AG09319 (cell line): ENCODE data around the genes RAB40A, PLP1 and FAM199X.

DNA sequence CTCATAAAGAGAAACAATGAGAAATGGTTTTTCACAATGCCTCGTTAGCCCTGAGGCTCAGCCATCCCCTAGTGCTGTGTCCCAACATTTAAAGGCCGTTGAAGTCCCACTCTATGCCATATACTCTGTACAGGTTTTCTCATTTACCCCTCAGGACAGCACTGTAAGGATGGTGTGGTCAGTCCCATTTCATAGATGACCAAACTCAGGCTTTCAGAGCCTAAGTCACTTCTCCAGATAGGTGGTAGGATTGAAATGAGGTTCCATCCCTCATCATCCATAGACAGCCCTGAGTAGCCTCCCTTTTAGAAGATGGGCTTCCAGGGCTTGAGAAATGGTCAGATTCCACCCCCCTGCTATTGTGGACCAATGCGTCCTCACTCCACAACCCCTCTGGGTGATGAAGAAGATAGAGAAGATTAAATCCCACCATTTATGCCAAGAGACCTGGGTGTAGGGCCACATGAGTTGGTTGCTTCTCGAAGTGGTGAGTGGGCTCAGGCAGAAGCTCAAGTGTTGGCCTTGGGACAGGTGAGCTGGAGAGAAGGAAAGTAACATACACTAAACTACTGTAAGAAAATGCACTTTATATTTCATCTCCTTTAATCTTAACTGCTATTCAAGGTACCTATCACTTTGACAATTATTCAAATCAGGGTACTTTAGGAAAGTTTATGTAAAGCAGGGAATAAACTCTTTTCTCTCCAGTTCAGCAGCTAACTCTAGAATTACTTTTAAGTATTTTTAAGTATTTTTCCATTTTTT lies 30.8 kb upstream of the RAB40AL start:
- RRBS, result no CpG with 5 or more reads among the region's 4 CpGs

GRCh38 chrX:103519430-103519871 lies at the start of gene RAB40A:
TSS of gene RAB40A (minus strand) at chrX:103519489.
- RRBS, result no CpG with 5 or more reads among the region's 2 CpGs

DNA sequence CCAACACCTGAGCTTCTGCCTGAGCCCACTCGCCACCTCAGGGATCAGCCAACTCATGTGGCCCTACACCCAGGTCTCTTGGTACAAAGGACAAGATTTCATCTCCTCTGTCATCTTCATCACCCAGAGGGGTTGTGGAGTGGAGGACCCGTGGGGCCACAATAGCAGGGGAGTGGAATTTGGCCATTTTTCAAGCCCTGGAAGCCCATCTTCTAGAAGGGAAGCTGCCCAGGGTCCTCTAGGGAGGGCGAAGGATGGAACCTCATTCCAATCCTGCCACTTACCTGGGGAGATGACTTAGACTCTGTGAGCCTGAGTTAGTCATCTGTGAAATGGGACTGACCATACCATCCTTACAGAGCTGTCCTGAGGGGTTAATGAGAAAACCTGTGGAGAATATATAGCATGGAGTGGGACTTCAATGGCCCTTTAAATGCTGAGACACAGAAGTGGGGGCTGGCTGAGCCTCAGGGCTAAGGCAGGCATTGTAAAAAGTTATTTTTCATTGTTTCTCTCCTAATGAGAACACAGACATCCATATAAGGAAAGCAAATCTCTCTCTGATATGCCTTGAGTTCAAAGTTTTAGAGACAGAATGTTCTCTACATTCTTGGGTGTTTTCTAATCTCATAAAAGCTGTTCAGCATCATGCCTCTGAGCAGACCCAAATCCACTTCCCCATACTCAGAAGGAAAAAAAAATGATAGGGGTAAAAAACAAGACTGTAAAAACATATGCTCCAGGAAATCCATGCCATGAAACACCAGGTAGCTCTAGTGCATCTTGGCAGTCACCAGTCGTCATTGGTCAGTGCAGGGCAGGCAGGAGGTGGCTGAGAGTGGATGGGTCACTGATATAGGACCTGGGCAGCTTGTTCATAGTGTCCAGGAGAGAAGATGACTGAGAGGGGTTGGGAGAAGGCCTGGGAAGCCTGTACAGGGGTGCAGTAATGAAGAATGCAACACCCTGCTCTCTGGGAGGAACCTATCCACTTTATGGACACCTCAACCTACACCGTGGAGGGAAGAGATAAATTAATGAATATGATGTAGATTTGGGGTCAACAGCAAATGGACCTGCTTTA lies 16.8 kb upstream of the RAB40A start:
- RRBS, result no CpG with 5 or more reads among the region's 5 CpGs

GRCh38 chrX:103554770-103555538 lies 30.4 kb upstream of the TCEAL4 start:
- RRBS, result no CpG with 5 or more reads among the region's 18 CpGs

DNA sequence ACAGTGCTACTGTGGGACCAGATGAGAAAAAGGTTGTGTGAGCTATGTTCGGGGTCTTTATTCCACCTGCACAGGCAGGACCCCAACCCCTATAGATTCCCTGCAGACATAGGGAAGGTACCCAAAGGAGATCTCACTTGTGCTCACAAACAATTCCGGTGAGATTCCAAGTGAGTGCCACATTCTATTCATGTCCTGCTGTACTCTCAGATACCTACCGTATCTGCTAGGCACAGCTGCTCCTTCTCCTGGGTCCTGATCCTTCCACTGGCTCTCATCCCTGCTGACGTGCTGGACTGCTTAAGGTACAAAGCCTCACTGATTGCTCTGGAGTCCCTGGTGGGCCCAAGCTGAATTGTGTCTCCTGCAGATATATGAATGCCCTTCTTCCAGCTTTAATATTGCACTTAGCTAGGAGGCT lies 2.3 kb downstream of the TCEAL1 start:
- RRBS, result no CpG with 5 or more reads among the region's 4 CpGs

- RRBS, result no CpG with 5 or more reads among the region's 8 CpGs
Measured at GRCh38 chrX:103675789-103676598, 10.5 kb downstream of the MORF4L2 start.

- RRBS, result no CpG with 5 or more reads among the region's 5 CpGs
Measured at GRCh38 chrX:103681395-103682561, 4.7 kb downstream of the MORF4L2 start.

DNA sequence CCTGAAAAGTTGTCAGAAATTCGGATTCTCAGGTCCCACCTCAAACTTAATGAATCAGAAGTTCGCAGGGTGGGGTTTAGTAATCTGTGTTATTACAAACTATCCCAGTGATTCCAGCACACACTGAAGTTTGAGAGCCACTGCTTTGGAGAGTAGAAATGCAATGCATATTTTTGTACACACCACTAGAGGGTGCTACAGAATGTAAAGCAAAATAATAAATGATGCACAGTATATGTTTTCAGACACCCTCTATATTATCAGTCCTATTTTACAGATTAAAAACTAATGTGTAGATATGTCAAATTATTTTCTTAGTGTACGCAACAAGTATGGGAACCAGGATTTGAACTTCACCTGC lies 2.5 kb upstream of the MORF4L2 start:
- RRBS, result no CpG with 5 or more reads among the region's 3 CpGs

- RRBS, result no CpG with 5 or more reads among the region's 7 CpGs
Measured at GRCh38 chrX:103776491-103777197, at the start of gene PLP1. TSS of gene PLP1 (plus strand) at chrX:103776840.

DNA sequence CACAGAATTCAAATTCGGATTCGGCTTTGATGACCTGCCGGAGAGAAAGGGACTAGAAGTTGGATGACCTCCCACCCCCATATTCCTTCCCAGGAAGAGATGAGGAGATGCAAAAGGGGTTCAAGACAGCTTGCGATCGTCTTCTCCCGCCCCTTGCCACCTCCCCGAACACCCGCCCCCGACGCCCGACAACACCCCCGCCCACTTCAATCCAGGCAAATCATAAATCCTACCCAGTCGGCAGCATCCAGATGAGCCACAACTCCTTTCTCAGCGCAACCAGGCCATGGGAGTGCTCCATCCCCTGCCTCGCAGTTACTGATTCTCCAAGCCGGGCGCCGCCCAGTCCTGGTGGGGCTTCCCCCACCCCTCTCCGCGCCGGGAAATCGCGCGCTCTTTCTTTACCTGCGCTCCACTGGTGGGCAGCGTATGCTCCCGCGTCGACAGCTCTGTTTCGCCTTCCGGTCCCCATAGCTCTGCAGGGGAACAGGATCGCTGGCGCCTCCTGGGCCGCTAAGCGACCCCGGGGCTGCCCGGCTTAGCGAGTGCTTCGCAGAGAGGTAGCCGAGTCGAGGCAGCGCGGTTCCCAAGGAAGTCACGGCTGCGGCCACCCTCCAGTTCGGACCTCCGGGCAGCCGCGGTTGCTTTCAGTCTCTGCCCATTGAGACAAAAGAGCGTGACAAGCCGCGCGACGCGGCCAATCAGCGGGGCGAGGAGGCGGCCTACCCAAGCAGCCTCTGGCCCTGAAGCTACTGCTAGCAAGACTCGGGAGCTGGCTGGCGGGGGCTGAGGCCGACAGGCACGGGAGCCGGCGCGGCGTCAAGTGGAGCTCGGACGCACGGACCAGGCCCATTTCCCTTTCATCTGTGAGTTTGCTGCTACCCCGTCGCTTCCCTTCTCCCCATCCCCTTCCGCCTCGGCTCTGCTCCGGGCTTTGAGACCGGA lies 43.7 kb upstream of the TMSB15B start:
- RRBS, result 20% methylated on average over 14 of the region's 75 CpGs

- RRBS, result 25% methylated on average over 43 of the region's 76 CpGs
Measured at GRCh38 chrX:104166382-104167198, at the start of gene FAM199X. TSS of gene FAM199X (plus strand) at chrX:104166453.

DNA sequence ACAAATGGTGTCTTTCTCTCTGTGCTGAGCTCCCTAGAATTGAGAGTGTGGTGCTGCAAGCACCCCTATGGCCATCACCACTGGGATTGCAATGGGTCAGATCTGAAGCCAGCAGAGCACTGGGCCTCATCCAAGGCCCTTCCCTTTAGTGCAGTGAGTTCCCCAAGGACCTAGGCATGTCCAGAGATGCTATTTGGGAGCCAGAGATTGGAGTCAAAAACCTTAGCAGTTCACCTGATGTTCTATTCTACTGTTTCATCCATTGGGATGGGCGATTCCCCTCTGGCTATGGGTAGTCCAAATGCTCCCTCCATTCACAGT lies 229.3 kb upstream of the TEX13A start:
- RRBS, result no CpG with 5 or more reads among the region's 1 CpG

DNA sequence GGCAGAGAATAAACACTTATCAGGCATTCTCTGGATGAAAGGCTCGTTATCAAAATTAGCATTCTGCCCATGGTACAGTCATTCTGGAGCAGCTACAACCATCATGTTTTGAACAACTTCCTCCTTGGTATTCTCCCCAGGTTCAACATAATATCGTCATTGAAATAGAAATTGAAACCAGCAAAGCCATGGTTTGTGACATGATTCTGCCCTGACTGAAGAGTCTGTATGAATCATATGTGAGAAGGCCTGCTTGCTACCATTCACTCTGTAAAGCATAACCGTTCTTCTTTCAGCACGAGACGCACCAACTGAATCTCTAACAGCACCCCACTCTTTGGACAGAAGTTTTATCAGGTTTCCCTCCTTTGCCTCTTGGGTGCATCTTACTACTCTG lies 127.5 kb upstream of the RADX start:
- RRBS, result no CpG with 5 or more reads among the region's 5 CpGs

DNA sequence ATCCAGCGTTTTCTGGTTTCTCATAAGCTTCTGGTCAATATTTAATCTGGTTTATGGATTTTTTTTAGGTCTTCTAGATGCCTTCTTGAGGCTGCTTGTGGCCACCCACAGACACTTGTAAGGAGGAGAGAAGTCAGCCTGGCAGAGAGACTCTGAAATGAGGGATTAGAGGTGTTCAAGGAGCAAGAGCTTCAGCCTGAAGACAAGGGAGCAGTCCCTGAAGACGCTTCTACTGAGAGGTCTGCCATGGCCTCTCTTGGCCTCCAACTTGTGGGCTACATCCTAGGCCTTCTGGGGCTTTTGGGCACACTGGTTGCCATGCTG lies 7.7 kb downstream of the CLDN2 start:
- RRBS, result no CpG with 5 or more reads among the region's 2 CpGs

GRCh38 chrX:106940548-106941036 lies 20.4 kb downstream of the CLDN2 start:
- RRBS, result no CpG with 5 or more reads among the region's 2 CpGs

DNA sequence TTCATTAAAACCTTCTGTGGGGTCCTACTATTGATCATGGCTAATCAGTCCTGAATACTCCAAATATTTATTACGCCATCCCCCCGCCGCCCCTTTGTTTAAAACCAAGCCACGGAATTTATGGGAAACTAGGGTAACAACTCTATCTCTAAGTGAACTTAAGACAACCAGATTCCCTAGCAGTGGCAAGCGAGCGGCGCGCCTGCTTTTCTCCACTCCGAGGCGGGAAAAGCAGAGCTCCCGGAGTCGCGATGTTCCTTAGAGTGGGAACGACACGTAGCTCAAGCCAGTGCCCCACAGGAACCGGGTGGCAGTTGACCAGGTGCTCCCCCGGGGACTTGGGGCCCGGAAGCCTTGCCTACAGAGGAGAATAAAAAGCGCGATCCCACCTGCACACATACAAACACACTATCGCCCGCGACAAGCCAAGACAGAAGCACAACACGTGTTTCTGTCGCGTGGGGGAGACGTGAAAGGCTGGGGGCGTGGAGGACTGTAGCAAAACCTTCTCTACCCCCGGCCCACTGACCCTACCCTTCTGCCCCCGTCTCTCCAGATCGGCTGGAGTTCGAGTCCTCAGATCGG lies 531 bp downstream of the NUP62CL start:
- RRBS, result 39% methylated on average over 6 of the region's 33 CpGs

- RRBS, result no CpG with 5 or more reads among the region's 6 CpGs
Measured at GRCh38 chrX:107748505-107748945, 27.1 kb downstream of the TSC22D3 start.

DNA sequence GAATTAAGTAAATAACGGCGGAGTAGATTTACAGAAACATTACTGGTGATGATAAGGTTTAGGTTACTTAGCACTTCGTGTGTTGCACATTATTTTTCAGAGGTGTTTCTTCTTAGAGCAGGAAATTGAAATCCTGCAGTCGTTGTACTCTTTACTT lies 1.3 kb downstream of the MID2 start:
- RRBS, result no CpG with 5 or more reads among the region's 4 CpGs

GRCh38 chrX:108001340-108001627 lies 19.1 kb upstream of the TEX13B start:
- RRBS, result no CpG with 5 or more reads among the region's 6 CpGs

DNA sequence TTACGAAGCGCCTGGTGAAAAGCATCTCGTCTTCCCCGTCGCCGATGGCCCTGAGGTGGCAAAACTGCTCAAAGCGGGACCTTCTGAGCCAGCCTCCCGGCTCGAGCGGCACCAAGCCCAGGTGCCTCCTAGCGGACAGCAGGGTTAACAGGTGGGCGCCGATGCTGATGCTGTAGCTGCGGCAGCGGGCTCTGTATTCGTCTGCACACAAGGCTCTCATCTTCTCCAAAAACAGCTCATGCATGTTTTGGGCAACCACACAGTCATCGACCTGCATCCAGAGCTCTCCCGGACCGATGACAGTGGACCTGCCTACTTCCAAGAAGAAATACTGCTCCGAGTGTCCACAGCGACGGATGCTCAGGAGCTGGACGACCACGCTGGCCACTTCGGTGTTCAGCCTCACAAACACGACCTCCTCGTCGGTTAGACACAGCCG lies 1.2 kb downstream of the IRS4 start:
- RRBS, result no CpG with 5 or more reads among the region's 29 CpGs